RPMI7951 (cell line): ENCODE measurements around a stretch of chr3.

DNA sequence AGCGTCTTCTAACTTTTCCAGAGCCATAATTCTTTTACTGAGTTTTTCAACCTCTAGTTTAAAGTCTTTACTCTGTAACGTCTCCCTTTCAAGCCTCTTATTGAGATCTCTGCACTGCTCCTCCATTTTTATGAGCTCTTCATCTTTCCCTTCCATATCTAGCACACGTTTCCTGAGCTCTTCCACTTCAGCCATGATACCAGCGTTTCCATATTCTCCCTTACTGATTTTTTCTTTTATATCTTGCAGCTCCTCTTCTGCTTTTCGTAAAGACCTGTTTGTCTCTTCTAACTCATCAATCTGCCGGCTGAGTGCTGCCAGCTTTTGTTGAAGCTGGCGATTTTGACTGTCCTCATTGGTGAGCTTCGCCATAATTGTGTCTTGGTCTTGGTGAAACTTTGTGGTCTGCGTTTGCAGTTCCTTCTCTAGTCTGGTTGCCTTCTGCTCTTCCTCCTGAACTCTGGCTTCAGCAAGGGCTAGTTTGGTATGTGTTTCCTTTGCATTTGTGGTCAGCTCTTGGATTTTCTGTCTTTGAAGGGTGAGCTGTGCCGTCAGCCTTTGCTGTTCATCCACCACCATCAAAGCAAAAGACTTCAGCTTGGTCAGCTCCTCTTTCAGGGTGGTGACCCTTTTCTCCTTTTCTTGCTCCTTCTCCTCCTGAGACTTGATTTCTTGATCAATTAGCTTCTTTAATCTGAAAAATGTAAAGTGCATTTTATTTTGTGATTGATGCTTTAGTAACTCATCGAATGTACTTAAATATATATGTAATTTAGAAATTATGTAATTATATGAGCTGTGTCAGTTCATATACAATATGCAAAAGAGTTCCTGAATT is 32.9 kb downstream of the CMSS1 start:
- RAMPAGE, long total RNA: no peak

DNA sequence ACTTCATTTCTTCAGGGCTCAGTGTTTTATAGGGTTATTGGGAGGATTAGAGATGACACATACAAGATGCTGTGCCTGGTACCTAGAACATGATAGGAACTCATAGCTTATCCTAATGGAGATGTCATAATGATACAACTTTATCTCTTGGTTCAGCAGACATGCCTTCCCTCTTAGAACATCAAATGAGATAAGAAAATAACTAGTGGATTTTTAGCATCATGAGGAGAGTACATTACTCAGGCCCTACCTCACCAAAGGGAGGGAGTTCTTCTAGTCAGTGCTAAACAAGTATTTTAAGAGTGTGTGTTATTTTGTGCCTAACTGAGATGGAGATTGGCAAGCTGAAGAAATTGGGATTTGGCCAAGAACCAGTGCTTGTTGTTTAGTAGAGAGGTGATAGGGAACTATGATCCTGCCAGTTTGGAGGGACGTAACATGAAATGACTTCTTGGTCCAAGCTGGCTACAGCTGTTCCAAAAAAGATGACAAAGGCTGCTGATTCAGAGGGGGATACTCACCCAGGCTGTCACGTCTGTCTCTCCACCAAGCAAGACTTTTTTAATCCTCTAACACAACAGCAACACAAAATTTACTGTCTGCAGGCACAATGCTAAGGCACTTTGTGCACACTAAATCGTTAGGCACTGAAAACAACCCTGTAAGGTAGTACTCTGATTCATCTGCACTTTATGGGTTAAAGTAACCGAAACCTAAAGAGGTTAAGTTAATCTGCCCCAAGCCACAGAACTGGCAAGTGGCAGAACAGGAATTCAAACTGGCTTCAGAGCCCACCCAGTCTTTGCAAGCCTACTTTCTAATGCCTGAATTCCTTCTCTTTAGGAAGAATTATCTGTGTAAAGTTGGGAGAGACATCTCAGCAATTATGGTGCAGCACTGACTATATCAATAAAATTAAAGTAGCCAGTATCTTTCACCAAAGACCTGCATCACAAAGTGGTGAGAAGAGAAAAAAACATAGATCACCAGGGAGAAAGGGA is 126.5 kb downstream of the CMSS1 start:
- RAMPAGE, long total RNA: no peak

GRCh38 chr3:100023884-100024216 is 90.5 kb downstream of the FILIP1L start:
- RAMPAGE, long total RNA: no peak

GRCh38 chr3:100338911-100339450 is 4.4 kb downstream of the NIT2 start:
- RAMPAGE, long total RNA: no peak

GRCh38 chr3:100519099-100519393 is 26.6 kb downstream of the TMEM45A start:
- RAMPAGE, long total RNA: no peak

- RAMPAGE, long total RNA: no peak
Observed at GRCh38 chr3:100650855-100651175, 41.4 kb downstream of the ADGRG7 start.

DNA sequence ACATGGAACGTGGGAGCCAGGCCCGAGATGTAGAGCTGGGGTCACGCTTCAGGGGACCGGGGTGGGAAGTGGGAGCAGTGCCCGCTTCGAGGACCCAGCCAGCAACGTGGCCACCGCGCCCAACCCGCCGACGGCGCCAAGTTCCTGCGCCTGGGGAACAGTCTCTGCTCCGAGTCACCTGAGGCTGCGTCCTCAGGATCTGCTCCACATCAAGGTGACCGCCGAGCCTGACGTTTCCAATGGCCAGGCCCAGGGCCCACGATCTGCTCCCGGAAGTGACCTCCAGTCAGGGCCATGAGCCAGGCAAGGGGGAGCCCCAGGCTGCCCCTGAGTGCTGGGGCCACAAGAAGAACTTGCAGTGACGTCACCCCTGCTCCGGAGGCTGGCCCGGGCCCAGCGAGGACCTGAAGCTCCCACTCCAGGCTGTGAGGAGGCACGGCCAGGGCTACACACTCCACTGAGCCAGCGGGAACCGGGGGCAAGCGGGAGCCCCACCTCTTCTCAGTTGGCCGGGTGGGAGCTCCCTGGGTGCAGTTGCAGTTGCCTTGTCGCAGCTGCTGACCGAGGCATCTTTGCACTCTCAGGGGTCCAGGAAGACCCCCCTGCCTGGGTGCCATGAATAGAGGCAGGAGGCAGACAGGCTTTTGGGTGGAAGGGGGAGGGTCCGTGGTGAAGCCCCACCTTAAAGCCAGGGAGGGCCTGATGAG is 26.8 kb upstream of the TFG start:
- RAMPAGE, long total RNA: no peak

DNA sequence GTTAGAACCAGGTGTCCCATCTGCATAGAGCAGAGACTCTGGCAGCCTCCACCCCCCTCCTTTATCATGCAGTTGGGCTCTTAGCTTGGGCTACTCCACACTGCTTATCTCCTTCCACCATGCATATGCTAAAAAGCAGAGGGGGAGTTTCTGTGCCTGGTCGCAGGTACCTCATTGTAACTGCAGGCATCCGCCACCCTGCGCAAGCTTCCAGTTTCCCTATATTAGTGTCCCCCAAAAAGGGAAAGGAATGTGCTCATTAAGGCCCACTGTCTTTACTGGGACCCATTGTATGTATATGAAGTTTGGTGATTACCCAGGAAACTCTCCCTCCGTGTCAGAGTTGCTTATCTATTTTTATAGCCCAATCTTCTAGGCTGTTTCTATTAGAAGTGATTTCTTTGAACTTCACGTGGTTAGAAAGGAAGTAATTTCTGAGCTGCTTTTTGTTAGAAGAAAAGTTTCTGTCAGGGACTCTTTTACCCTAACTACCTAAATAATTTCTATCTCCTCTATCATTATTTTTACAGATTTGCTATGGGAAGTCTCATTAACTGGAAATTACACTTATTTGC is 17.5 kb upstream of the SENP7 start:
- RAMPAGE, long total RNA: no peak

DNA sequence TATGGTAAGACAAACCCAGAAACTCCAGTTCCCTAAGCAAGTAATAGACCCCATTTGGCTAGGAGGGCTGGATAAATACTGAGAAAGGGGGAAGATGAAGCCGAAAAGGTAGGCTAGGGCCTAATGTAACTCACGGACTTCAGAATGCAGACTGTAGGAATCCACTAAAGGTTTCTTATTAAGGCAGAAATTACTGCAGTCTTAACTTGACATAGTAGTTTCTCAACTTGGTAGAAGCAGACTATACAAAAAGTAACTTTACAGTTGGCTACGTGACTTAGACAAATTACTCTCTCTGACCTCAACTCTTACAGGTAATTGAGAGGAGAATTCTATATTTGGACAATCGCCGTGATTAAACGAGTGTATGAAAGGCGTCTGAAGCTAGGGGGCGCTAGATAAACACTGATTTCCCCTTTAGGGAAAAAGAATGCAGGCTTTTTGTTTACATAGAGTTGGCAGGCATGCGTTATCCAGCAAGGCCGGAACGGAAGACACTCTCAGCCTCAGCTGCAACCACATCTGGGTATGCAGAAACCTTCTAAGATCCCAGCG is 545 bp upstream of the PCNP start:
- RAMPAGE, long total RNA: no peak

GRCh38 chr3:101639127-101639658 is 37.7 kb downstream of the ZBTB11 start:
- RAMPAGE, long total RNA: no peak

- RAMPAGE, long total RNA: no peak
Observed at GRCh38 chr3:101675866-101676988, 705 bp downstream of the ZBTB11 start.

GRCh38 chr3:101693472-101694027 is 7.0 kb upstream of the RPL24 start:
- RAMPAGE, long total RNA: no peak

DNA sequence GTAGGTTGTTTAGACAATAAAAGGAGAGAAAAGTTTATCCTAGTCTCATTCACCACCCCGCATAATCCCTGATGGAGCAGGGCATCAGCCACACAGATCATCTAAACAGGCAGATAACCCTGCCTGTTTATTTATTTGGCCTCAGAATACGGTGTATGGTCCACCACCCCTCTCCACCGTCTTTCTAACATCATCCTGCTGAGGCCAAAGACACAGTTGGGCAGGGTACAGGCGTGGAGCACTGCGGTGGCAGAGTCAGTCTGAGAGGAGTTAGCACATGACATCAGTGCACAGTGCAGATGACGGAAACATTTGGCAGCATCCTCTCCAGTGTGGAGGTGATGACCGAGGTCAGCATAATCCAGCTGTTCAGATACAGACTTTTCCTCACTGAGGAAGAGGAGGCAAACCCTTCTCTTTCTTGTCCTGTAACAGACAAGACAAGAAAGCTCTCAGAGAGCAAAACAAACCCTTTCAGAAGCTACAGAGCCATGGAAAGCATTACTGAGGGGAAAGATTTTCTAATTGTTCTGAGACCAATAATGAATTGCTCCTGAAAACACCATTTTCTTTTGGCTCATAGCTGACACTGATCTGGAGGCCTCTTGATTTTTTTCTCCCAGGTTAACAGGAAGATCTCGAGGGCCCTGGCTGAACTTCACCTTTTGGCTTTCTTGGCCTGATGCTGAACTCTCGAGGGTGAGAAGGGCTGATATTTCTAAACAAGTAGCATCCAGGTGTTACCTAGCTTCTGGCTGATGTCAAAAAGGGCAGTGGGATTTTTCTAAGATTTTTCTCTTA is 20.1 kb upstream of the NFKBIZ start:
- RAMPAGE, long total RNA: no peak

DNA sequence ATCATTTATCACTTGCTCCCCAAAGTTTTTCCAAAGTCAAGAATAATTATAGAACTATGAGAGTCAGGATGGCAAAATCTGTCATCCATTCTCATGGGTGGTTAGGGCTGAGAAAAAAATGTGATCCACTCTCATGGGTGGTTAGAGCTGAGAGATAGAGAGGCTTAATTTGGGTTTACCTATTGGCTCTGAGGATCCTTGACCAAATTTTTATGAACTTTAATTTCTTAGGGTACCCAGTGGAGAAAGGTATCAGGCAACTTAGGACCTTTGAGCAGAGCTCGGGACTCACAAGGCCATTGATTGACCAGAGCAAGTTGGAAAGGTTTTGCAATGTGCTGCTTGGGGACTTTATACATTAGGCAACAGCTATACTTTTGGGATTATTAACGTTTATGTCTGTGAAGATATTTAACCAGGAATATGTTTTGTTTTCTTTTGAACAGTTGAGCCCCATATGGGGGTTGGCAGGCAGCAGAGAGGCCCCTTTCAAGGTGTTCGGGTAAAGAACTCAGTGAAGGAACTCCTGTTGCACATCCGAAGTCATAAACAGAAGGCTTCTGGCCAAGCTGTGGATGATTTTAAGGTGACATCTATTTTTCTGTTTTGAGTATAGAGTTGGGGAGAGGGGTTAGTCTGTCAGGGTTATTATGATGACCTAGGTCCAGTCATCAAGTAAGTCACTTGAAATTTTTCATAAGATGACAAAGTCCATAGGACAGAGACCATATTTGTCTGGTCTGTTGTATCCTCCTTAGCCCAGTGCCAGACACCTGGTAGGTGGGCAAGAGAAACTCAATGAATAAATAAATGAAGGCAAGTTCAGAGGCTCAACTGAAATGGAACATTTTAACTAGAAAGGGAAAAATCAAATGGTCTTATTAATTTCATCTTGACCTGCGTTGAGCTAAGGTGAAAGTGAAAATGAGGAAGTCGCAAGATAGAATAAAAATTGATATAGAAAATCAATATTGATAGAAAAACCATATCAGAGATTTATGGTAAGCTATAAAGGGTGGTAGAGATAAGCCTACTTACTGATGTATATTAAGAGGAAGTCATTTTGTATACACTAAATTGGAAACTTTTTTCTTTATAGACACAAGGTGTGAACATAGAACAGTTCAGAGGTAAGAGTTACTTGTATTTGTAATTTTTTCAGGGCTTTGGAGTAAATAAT is 2.7 kb downstream of the NFKBIZ start:
- RAMPAGE, long total RNA: no peak

GRCh38 chr3:101864430-101864899 is 15.2 kb downstream of the NFKBIZ start:
- RAMPAGE, long total RNA: no peak

DNA sequence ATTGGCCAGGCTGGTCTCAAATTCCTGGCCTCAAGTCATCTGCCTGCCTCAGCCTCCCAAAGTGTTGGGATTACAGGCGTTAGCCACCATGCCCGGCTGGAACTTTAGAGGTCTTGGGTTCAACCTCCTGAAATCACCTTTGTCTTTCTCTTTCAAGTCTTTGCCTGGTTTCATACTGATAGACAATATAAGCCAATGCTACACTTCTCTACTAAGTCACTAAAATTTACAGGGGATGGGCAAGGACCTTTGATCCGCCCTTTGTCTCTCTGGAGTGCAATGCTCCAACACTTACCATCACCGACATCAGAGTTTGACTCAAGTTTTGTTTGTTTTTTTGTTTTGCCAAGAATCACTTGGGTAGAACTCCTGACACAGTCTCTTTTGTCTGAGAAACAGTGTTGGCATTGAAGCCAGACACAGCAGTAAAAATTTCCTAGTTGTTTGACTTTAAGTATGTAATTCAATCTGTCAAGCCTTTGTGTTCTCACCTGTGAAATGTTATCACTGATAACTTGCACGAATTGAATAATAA is 29.2 kb downstream of the NFKBIZ start:
- RAMPAGE, long total RNA: no peak

GRCh38 chr3:101940488-101940943 is 91.2 kb downstream of the NFKBIZ start:
- RAMPAGE, long total RNA: no peak

GRCh38 chr3:101963910-101964290 is 114.6 kb downstream of the NFKBIZ start:
- RAMPAGE, long total RNA: no peak

DNA sequence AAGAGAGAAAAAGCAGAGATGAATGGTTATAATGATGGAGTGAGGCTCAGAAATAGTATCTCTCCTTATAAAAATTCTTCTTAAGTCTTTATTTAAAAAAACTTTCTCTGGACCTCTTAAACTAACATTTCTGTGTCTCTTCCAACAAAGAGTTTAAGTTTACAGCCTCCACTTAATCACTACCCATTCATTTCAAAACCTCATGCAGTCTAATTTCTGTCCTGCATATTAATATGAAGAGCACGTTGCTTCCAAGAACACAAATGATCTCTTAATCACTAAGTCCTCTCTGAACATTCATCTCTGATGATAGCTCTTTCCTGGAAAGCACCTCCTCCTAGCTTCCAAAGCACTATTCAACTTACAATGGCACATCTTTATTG is 236.4 kb downstream of the NFKBIZ start:
- RAMPAGE, long total RNA: no peak

- RAMPAGE, long total RNA: no peak
Observed at GRCh38 chr3:102113584-102114111, 264.3 kb downstream of the NFKBIZ start.